Ishikawa (cell line): ENCODE measurements around the genes VCX3A and SHROOM2.

GRCh38 chrX:6534969-6535515 is at the start of gene VCX3A:
VCX3A (minus strand) TSS chrX:6535118.
- RRBS: no CpG with 5 or more reads among the region's 4 CpGs

GRCh38 chrX:6778748-6779278 is 243.9 kb upstream of the VCX3A start:
- RRBS: no CpG with 5 or more reads among the region's 14 CpGs

GRCh38 chrX:7041797-7042185 is 105.7 kb upstream of the STS start:
- RRBS: no CpG with 5 or more reads among the region's 3 CpGs

- RRBS: no CpG with 5 or more reads among the region's 5 CpGs
Measured at GRCh38 chrX:7925843-7926201, 1.4 kb downstream of the PNPLA4 start.

GRCh38 chrX:9148692-9149478 is 115.0 kb upstream of the FAM9B start:
- RRBS: no CpG with 5 or more reads among the region's 10 CpGs

- RRBS: no CpG with 5 or more reads among the region's 19 CpGs
Measured at GRCh38 chrX:9292877-9293537, 171.9 kb upstream of the TBL1X start.

DNA sequence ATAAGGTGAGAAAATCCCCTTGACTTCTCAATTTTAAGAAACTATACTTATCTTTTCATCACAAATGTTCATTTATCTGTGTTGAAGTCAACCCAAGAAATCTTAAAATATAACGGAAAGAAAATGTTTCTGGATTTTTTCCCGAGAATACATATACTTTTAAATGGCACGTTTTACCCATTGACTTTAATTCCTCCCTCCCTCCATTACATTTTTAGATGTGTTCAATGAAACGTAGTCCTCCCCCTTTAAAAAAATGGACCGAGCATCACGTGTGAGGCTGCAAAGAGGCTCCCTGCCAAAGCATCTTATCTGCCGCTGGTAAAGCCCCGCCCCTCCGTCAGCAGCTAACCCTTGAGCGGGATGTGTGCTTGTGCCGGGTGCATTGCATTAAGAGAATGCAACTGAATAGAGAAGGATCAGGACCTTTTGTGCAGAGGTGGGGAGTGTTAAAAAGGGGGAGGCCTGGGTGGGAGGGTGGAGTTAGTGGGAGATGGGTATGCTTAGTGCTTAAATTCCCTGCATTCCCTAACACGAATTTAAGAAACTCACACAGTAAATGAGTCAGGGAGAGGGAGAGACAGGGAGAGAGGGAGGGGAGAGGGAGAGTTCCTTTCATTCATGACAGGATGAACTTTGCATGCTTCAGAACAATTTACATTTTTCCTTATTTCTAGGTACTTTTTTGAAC is 65.9 kb downstream of the TBL1X start:
- RRBS: no CpG with 5 or more reads among the region's 12 CpGs

- RRBS: no CpG with 5 or more reads among the region's 12 CpGs
Measured at GRCh38 chrX:9560319-9560781, 95.5 kb downstream of the TBL1X start.

GRCh38 chrX:9745429-9745804 is 20.2 kb downstream of the GPR143 start:
- RRBS: no CpG with 5 or more reads among the region's 4 CpGs

- RRBS: 2% methylated on average over 37 of the region's 94 CpGs
Measured at GRCh38 chrX:9786182-9786794, at the start of gene SHROOM2. SHROOM2 (plus strand) TSS chrX:9786429.

GRCh38 chrX:10143376-10144002 is 13.3 kb upstream of the CLCN4 start:
- RRBS: no CpG with 5 or more reads among the region's 7 CpGs

GRCh38 chrX:10577735-10578236 is 42.6 kb downstream of the MID1 start:
- RRBS: no CpG with 5 or more reads among the region's 3 CpGs

- RRBS: no CpG with 5 or more reads among the region's 7 CpGs
Measured at GRCh38 chrX:10755545-10756229, 135.3 kb upstream of the MID1 start.

DNA sequence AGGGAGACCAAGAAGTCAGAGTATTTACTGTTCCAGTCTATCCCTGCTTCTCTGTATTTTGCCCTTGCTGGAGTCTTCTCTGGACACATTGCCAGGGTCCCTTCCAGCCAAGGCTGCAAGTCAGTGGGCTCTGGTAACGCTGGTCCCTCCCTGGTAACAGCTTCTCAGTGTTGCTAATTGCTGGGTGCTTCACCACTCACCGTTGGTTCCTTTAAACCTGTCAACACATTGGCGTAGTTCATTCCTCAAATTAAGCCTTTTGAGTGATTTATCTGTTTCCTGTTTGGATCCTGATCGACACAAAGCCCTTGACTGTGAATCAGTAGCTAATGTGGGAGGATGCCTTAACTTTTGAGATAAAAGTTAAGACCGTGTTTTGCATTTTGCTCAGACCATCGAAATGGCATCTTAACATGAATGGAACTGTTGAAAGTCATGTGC is 125.8 kb downstream of the AMELX start:
- RRBS: no CpG with 5 or more reads among the region's 6 CpGs

- RRBS: no CpG with 5 or more reads among the region's 14 CpGs
Measured at GRCh38 chrX:11426731-11427233, 133.6 kb downstream of the AMELX start.

GRCh38 chrX:11786996-11787195 is 28.9 kb downstream of the MSL3 start:
- RRBS: no CpG with 5 or more reads among the region's 3 CpGs

- RRBS: no CpG with 5 or more reads among the region's 3 CpGs
Measured at GRCh38 chrX:12823101-12823676, 32.0 kb downstream of the PRPS2 start.

GRCh38 chrX:12951449-12951943 is 23.4 kb upstream of the TMSB4X start:
- RRBS: no CpG with 5 or more reads among the region's 4 CpGs

DNA sequence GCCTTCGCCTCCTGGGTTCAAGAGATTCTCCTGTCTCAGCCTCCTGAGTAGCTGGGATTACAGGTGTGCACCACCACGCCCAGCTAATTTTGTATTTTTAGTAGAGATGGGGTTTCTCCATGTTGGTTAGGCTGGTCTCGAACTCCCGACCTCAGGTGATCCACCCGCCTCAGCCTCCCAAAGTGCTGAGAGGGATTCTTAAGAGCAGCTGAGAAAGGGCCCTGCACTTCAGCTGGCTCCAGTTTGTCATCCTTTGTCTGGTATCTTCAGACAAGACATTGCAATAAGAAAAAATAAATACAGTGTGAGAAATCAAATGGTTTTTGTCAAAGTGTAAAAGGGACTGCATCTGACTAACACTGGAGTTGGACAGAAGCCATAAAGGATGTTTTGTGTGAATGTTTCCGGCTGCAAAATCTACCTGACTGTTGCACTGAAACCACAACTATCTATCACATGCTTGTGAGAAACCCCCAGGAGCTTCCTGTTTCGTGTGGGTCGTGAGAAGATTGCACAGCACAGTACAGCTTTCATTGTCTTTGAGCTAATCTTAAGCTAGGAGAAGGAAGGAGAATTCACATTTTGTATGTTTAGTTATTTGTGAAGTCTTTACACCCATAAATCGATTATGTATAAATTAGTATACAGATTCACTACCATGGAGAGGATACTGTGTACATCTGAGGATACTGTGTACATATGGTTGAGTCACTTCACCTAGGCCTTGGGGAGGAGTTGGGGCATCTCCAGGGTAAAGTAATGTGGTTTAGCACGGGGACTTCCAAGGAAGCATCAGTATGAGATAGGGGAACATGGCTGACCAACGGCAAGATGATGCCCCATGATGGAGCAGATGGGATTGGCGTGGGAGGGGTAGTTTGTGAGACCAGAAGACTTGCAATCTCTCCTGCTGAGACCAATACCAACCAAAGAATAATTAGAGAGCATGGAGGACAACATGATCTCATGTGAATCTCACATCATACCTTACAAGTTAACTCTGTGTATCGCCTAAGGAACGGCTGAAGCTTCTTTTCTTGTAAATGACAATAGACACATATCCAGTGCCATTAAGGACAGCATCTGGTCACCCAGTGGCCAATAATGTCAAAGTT is 42.9 kb upstream of the FAM9C start:
- RRBS: no CpG with 5 or more reads among the region's 14 CpGs

- RRBS: 93% methylated on average over 3 of the region's 4 CpGs
Measured at GRCh38 chrX:13203377-13203697, 116.5 kb downstream of the ATXN3L start.